RPMI7951 (cell line): ENCODE measurements around a stretch of chr10.

- RAMPAGE, long total RNA = no peak
These were observed 30.3 kb upstream of the ZRANB1 start for GRCh38 chr10:124911552-124912185.

GRCh38 chr10:124983008-124984022, 41.4 kb downstream of the ZRANB1 start:
- RAMPAGE, long total RNA = no peak

GRCh38 chr10:125025765-125026621, 1.9 kb downstream of the CTBP2 start:
- RAMPAGE, long total RNA = no peak

- RAMPAGE, long total RNA = no peak
These were observed 53.9 kb upstream of the CTBP2 start for GRCh38 chr10:125081554-125082370.

DNA sequence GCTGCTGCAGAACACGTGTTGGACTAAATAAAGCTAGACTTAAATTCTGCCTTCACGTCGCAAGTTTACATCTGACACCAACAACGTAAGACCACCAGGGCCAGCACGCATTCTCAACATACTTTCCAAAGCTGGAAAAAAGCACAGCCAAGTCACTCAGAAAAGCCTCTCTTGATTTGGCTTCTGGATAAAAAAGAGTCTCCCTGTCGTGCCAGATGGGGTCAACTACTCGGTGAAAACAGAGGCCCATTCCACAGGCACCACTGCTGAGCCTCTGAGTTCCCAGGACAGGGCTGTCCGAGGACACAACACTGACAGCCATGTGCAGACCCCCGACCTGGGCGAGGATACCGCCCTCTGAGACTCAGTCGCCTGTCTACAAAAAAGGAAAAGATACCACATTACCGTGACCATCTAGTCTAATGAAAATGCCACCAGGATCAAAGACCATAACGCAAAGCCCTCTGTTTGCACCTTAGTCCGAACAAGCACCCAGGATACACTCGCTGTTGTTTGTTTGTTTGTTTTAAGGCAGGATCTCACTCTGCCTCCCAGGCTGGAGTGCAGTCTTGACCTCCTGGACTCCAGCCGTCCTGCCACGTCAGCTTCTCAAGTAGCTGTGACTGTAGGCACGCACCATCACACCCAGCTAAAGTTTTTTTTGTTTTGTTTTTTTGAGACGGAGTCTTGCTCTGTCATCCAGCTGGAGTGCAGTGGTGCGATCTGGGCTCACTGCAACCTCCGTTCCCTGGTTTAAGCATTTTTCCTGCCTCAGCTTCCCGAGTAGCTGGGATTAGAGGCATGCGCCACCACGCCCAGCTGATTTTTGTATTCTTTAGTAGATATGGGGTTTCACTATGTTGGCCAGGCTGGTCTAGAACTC, 55.5 kb upstream of the CTBP2 start:
- RAMPAGE, long total RNA = no peak

- RAMPAGE, long total RNA = no peak
These were observed 56.2 kb upstream of the CTBP2 start for GRCh38 chr10:125084030-125084598.

DNA sequence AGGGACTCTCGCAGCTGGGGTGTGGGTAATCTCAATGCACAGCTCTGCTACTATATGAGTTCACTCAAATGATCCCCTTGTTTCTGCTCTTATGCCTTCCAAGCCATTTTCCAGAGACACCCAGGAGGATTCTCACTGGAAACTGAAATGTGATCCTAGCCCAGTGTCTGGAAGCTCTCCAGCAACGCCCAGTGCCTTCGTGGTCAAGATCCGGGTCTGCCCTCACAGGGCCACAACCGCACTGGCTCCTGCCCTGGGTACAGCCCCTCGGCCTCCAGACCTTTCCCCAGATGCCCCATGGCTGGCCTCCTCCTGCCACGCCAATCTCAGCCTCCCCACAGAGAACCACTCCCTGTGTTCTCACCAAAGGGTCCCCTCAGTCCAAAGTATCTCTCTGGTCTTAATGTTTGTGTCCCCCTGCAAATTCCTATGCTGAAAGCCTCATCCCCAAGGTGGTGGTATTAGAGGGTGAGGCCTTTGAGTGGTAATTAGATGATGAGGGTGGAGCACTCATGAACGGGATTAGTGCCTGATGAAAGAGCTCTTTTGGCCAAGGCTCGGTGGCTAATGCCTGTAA, 57.9 kb upstream of the CTBP2 start:
- RAMPAGE, long total RNA = no peak

DNA sequence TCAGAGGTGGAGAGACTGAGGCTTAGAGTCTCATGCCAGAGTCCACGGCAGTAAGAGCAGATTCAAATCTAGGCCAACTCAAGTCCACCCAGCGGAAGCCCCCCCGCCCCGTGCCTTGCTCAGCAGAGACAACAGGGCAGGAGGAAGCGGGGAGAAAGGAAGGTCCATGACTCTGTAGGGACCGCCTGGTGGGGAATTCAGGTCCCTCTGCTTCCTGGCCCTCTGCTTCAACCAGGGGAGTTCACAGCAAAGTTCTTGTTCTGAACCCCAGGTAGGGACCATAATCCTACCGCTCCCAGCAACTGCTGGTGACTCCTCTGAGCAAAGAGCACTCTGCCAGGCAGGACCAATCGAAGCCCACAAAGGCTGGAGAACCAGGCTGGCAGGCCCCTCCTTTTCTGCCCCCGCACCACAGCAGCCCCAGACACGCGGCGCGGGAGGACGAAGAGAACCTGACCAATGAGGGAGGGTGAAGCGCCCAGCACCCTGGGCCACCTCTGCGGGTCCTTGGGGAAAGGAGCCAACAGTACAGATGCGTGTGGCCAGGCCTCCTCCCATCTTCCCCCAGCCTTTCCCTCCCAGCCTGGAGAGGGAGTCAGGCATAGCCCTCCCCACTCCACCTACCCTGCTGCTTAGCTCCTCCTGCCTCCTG, 106.5 kb upstream of the CTBP2 start:
- RAMPAGE, long total RNA = no peak

DNA sequence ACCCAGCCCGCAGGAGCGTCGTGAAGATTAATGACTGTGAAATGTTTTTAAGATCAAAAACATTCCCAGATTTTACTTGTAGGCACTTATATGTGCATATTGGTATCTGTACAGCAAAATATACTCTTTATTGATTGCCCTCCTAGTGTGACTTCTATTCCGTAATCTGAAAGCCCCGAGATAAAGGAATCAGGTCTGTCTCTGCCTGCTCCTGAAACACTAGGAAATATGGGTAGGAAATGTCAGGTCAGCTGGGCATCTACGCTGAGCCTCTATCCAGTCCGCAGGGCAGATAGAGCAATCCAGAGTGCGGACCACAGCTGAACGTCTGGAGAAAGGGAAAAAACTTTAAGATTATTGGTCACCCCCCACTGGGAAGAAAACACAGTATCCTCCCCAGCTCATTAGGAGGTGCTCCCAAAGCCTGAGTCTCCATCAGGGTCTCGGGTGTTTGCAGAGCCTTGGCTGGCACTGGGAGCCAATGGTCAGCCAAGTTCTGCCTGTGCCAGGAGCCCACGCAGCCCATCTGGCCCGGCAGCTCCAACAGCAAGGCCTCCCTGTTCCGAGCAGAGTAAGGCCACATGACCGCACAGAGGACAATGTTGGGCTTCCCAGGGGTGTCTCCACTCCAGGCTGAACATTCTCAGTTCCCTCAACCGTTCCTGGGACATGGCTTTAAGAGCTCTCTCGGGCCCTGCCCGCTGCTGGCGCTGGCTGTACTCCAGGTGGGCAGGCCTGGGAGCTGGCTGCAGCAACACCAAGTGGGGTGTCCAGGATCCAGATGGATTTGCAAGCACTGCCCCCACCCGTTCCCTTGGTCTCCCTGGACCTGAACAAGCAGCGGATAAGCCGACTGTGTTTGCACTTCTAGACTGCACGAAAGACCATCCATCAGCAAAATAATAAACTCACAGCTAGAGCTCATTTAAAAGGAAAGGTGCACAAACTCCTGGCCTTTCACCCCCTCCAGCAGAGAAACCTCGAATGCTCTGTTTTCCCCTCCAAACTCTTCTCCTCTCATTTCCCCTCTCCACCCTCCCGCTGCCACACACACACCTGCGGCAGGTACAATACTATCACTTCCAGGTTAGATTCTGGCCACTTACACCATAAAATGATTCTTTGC, 125.1 kb upstream of the CTBP2 start:
- RAMPAGE, long total RNA = no peak

GRCh38 chr10:125162047-125162387, 134.1 kb upstream of the CTBP2 start:
- RAMPAGE, long total RNA = no peak

GRCh38 chr10:125281481-125281680, 253.5 kb upstream of the CTBP2 start:
- RAMPAGE, long total RNA = no peak

- RAMPAGE, long total RNA = no peak
These were observed 240.1 kb downstream of the TEX36 start for GRCh38 chr10:125442816-125443257.

DNA sequence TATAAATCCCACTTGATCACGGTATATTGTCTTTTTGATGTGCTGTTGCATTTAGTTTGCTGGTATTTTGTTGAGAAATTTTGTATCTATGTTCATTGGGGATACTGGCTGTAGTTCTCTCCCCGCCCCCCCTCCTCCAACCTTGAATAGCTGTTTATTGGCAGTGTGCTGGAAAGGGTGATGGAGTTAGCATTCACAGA, 16.5 kb downstream of the TEX36 start:
- RAMPAGE, long total RNA = no peak

- RAMPAGE, long total RNA = no peak
These were observed 8.3 kb upstream of the TEX36 start for GRCh38 chr10:125691174-125691748.

DNA sequence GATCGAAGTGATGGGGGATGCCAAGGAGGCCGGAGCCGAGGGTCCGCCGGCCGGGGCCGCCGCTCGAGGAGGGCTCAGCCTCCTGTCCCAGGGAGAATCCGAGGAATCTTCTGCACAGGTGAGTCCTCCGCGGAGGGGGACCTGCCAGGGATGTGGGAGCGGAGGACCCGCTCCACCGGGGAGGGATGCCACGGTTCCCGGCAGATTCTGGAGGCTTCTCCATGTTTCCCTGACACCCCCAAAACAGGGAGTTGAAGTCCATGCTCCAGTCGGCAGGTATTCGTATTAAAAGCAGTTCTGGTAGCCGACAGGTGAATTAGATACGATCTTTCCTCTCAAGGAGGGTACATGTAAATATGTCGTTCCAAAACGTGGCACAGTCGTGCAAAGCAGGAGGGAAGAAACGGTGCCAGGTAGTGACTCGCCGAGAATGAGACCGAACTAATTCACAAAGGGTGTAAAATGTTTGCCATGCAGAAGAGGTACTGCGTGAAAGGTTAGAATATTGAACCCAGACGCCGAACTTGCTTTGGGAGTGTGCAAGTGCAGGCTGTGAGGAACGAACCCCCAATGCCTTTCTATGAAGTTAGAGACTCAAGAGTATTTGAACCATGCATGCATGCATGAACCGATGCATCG, 408 bp downstream of the EDRF1 start:
- RAMPAGE, long total RNA = no peak

- RAMPAGE, long total RNA = no peak
These were observed 14.2 kb downstream of the DHX32 start for GRCh38 chr10:125866815-125867302.

DNA sequence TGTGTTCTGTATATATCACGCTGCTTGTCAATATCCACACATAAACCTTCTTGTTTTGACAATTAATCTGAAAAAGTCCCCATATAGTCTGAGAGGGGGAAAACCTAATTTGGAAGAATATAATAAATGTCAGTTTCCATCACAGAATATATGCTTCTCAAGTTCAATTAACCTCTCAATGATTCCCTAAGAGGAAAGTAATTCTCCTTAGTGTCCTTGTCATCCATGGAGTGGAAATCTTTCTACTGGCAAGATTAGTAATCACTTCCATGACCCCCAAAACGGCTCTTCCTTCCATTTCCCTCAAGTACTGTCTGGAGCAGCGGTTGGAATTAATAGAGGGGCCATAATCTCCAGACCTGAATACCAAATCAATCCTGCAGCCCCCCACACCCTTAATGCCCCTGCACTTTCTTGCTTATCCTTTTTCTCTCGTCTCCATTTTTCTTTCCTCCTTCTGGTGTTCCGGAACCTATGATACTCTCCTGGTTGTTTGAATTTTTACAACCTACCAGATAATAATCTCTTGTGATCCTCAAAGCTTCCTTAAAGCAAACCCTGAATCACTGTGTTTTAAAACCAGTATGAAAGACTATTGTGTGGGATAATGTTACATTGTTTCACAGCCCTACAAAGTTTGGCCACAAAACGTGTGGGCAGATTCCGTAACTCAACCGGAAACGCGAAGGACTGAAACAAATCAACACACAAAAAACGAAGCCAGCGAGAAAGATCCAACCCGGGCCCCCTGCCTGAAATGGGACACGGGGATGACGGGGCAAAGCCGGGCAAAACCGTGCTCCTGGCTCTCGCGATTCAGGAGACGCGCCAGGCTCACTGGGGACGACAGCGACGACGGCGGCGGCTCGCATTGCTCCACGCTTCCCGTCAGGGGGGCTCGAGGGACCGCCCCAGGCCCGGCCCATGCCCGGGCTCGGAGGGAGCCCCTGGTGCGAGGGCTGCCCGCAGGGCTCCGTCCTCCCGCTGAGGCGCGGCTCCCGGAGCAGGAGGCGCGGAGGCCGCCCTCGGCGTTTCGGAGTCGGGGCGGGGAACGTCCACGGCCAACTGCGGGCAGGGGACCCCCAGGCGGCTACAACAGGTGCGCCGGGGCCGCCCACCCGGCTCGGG, 968 bp upstream of the FANK1 start:
- RAMPAGE, long total RNA = no peak

GRCh38 chr10:126199239-126199625, 189.0 kb downstream of the ADAM12 start:
- RAMPAGE, long total RNA = no peak

GRCh38 chr10:126908347-126908870, 3.2 kb downstream of the DOCK1 start:
- RAMPAGE, long total RNA = no peak

DNA sequence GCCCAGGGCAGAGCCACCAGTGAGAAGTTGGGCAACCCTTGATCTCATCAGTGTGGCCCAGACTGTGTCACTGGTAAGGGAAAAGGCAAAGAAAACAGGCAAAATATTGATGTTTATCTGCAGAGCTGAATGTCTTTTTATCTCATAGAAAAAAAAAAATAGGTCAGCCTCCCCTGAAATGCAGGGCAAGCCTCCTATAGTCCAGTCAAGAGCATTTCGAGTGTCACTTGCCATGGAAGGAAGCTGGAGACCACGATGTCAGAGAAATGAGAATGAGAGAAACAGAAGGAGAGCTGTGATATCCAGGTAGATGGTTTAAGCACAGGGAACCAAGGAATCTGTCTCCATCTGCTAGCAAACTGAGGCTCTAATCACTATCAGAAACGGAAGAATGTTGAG, 35.0 kb downstream of the PTPRE start:
- RAMPAGE, long total RNA = no peak